ENCODE results near the genes TTC13 and FAM89A.

GRCh38 chr1:230958150-230958816 is 20.4 kb downstream of the TTC13 start:
- PRO-cap, 2 experiments = no peak in any of the 2 experiments

GRCh38 chr1:230977898-230979006 is at the start of gene TTC13:
Gene TTC13, minus strand, starts transcription at chr1:230978861.
- PRO-cap, 2 experiments = peak in 1 of 2 experiments; most common plus-strand start chr1:230978214 (in 1); most common minus-strand start chr1:230978168 (in 1)

DNA sequence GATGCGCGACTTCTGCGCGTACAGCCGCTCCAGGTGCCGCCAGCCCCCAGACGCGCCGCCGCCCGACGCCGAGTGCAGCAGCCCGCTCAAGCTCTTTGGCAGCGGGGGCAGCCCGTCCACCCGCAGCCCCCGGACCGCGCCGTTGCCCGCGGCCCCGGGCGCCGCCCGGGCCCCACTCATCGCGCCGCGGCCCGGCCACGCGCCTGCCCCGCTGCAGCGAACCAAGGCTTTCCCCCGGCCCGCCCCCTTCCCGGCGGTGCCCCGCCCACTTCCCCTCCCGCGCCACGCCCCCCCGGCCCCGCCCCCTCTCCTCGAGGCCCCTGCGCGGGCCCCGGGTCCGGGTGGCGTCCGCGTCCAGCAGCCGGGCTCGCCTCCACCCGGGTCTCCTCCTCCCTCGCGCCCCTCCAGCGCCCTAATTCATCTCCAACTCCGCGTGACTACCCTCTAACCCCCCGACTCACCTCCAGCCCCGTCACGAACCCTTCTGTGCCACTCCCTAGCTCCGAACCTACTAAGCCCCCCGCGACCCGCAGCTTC is at the start of gene FAM89A:
Gene FAM89A (minus strand): TSS at position 223 of the 537 bp plus-strand sequence.
- PRO-cap, 2 experiments = peak in 1 of 2 experiments; most common plus-strand start position 314 of the sequence (in 1); most common minus-strand start position 205 of the sequence (in 1)

DNA sequence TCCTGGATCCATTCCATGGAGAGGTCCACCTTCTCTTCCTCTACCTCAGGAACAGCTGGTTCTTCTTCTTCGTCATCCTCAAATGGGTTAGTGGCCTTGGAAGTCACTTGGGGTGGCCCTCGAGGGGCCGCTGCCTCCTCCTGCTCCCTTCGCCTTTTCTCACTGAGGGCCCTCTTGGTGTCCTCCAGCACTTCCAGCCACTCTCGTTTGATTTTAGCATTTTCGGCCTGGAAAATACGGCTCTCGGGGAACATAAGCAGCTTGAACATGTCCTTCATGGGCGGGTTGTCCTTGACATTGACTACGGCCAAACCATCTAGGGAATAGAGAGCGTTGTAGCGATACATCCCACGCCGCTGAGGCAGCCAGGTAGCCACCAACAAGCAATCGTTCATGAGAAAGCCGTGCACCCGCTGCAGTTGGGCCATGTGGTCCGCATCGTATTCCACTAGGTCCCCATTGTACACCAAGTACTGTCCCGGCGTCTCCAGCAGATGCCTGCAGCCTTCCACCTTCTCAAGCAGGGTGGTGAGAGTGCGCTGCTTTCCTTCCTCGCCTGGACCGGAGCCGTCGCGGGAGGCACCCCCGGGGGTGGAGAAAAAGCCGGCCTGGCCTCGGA is 813 bp downstream of the EXOC8 start:
- PRO-cap, 2 experiments = no peak in any of the 2 experiments

DNA sequence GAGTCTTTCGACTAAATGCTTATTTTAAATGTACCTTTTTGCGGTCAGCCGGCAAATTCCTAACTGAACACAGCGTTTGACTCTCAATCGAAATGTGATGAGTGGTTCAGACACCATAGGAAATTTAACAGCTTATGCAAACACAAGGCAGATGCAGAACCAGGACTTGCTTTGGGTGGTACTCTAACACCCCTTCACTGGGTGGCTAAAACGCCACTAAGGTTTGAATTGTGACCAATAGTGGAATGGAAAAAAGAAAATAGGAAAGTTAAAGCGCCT is 1.7 kb downstream of the EGLN1 start:
- PRO-cap, 2 experiments = no peak in any of the 2 experiments

DNA sequence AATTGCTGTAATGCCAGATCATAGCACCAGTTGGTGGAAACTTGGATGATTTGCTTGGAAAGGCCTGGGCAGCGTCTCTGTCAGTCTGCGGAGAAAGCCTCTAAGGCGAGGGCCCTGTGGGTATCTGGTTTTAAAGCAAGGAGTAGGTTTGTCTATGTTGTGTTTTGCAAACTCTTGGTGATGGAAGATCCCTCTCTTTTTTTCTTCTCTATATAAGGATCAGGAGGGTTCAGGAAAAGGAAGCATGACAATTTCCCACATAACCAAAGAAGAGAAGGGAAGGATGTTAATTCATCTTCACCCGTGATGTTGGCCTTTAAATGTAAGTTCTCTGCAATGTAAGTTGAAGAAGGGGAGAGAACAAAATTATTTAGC is 556 bp downstream of the TSNAX start:
- PRO-cap, 2 experiments = no peak in any of the 2 experiments

DNA sequence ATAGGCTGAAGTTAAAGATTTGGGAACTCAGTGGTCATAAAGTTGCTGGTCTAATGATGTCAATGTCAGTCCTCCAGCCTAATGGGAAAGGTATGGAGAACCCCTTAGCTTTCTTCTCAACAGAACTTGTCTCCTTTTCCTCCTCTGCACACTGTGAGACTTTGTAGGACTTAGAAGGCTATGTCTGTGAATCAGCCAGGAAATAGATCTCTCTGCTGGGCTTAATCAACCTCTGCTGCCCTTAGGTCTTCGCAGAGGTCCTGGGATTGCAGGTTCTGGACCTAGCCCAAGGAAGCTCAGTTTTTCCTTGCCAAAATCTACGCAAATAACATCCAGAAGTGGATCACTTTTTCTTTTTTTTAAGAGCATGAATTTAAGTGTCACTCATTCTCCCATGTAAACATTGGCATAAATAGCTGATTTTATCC is 24.9 kb upstream of the DISC1 start:
- PRO-cap, 2 experiments = no peak in any of the 2 experiments

GRCh38 chr1:231627074-231627895 is 695 bp downstream of the DISC1 start:
- PRO-cap, 2 experiments = peak in 1 of 2 experiments; most common plus-strand start chr1:231627520 (in 1); most common minus-strand start chr1:231627489 (in 1)

- PRO-cap, 2 experiments = no peak in any of the 2 experiments
These were observed 173.4 kb downstream of the DISC1 start for GRCh38 chr1:231799912-231800559.

DNA sequence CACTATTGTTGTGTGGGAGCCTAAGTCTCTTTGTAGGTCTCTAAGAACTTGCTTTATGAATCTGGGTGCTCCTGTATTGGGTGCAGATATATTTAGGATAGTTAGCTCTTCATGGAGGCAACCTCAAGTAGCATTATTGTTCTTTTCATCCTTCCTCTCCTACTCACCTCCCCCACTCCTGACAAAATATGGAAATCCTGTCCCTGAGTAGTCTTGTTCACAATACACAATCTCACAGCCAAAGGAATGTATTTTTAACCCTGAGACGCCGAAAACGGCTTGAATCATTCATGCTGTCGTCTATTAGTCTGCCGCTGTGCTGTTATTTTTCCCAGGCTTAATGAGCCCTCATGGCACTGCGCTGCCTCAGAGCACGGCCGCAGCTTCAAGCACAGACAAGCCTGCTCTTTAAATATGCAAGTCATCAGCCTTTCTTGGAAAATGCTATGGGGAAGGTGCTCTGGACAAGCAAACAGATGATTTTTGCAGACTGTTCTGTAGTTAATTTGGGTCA is 302.6 kb downstream of the DISC1 start:
- PRO-cap, 2 experiments = no peak in any of the 2 experiments

- PRO-cap, 2 experiments = no peak in any of the 2 experiments
These were observed 307.7 kb downstream of the SIPA1L2 start for GRCh38 chr1:232322144-232322777.

GRCh38 chr1:232376835-232377171 is 253.1 kb downstream of the SIPA1L2 start:
- PRO-cap, 2 experiments = no peak in any of the 2 experiments

DNA sequence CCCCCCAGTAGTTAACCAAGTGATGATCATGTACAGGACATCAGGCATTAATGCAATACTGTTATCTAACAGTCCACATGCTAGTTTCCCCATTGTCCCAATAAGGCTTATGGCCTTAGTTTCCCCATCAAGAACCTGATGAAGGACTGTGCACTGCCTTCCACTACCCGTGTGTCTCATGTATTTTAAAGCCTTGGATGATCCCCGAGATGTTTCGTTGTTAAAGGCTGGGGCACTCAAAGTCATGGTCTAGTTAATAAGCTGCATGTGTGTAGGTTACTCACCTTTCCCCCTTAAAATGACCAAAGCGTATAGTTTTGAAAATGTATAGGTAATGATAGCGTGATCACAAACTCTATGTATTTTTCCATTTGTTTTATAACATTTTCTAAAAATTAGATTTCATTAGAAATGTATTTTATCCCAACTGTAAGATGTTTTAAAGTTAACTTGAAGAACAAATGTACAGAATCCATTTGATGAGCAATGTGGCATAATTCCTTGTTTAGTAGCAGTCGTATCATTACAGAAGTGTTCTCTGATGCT is 195.0 kb downstream of the SIPA1L2 start:
- PRO-cap, 2 experiments = no peak in any of the 2 experiments

GRCh38 chr1:232633930-232634669 is 4.2 kb upstream of the SIPA1L2 start:
- PRO-cap, 2 experiments = no peak in any of the 2 experiments

DNA sequence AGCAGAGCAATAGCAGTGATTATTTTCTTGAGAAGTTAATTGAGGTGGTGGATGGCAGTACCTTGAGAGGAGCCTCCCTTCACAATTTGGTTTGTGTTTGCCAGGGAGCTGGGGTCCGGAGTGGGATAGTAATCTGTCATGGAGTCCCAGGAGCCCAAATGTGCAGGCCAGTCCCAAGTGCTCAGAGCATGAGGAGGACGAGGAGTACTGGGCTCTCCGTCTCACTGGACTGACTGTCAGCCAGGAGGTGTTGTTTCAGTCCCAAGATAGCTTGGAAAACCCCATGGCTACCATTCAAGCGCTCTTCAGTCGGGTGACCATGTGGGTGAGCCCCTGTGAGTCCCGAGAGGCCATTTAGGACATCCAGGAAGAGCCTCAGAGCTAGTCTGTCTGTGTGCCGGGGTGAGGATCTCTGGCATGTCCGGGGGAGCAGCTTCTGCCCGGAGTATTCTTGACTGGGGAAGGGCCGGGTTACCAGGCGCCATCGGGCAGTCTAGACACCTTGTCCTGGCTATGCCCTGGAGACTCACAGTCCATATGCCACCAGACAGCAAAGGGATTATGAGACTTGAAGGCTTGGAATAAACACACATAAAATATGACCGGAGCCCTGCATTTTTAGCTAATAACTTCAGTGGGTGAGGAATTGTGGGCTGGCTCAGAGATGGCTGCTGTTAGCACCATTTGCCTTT is 15.2 kb downstream of the NTPCR start:
- PRO-cap, 2 experiments = no peak in any of the 2 experiments

DNA sequence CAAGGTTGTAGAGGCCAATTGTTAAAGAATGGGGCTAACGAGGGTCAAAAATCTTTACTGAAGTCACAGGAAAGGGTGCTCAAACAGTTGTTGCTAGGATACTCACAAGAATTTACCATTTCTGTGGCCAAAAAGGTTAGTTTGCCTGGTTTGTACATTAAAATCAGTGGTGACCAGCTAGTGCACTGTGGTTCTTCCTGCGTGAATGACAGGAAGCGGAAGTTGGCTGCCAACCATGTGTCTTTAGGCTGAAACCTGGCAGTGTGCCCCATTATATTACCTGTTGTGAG is 13.5 kb downstream of the MAP3K21 start:
- PRO-cap, 2 experiments = no peak in any of the 2 experiments

- PRO-cap, 2 experiments = no peak in any of the 2 experiments
These were observed 39.7 kb downstream of the MAP3K21 start for GRCh38 chr1:233367013-233367755.

DNA sequence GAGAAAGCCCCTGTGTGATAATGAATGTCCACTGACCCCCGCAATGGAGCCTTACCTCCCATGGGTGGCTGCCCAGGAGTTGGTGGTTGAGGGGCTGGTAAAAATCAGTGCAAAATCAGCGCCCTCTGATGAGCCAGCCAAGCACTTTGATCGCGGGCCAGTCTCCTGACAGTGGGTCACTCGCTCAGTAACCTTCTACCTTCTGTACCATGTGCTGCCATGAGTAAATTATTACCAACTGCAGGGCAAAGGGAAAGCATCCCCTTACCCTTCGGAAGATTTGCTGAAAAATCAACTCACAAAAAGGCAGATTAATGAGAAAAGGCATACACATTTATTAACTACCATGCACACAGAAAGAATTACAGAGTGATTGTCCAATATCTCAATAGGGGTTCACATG is 58.8 kb downstream of the KCNK1 start:
- PRO-cap, 2 experiments = no peak in any of the 2 experiments

DNA sequence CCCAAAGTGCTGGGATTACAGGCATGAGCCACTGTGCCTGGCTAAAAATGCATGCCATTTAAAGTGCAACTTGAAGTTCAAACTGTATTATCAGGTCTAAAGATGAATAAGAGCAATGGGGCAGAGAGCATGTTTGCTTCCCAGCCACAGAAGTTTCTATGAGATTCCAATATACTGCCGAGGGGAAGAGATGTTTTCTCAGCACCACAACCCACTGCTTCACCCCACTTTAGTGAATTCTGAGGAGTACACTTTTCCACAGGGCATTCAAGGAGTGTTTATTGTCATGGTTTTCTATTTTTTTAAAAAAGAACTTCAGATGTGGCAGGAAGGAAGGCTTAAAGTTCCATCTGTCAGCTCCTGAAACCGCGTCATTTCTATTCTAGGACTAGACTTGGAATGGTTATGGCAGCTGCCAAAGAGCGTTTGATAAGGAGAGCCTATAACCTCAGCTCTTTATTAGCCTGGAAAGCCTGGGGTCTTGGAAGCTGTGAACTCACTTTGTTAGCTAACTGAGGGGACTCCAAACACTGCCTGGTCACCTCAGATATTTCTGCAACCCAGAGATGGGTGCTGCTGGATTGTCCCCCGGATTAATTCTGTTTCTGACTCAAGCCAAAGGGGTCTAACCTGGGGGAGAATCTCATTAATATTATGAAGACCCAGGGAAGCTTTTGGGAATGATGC is 80.2 kb downstream of the KCNK1 start:
- PRO-cap, 2 experiments = no peak in any of the 2 experiments

GRCh38 chr1:234272810-234273198 is 100.5 kb upstream of the COA6 start:
- PRO-cap, 2 experiments = no peak in any of the 2 experiments